Osteoblast (primary cell): Measurements from ENCODE around the gene KIZ.

DNA sequence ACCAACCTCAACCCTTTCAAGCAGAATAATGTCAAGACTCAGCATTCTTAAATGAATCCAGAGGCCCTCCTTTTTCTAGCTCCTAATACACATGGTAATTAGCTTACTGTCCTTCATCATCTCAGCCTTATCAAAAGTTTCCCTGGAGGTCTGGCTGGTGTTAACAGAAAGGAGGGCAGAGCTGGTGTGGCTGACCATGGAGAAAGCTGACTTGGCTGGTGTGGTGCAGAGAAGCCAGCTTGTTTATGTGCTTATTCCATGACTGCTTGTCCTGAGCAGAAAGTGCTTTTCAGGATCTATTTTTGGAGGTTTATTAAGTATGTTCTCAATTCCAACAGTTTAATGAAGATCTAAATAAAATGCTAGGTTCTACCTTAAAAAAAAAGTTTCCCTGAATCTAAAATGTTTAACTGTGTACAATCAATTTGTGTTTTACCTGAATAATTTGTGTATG, 50.5 kb downstream of the CFAP61 start:
- CAGE, long polyA plus RNA = no peak

DNA sequence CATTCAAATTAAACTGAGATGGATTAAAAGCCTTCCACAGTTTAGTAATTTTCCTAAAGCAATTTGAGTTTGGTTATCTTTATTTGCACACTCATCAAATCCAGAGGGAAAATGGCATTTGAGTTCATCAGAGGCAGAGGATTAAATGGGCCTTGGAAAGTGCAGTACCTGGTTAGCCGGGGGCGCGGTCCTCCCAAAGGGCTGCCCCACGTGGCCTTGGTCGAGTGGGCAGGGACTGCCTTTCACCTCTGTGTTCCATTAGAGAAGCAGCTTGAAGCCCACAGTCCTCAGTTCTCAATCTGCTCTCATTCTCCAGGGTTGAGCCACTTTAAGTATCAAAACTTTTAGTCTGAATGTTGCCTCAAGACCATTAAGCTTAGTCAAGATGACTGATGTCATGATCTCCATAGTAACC, 156.8 kb upstream of the INSM1 start:
- CAGE, long polyA plus RNA = no peak
- RRBS = no CpG with 5 or more reads among the region's 5 CpGs

DNA sequence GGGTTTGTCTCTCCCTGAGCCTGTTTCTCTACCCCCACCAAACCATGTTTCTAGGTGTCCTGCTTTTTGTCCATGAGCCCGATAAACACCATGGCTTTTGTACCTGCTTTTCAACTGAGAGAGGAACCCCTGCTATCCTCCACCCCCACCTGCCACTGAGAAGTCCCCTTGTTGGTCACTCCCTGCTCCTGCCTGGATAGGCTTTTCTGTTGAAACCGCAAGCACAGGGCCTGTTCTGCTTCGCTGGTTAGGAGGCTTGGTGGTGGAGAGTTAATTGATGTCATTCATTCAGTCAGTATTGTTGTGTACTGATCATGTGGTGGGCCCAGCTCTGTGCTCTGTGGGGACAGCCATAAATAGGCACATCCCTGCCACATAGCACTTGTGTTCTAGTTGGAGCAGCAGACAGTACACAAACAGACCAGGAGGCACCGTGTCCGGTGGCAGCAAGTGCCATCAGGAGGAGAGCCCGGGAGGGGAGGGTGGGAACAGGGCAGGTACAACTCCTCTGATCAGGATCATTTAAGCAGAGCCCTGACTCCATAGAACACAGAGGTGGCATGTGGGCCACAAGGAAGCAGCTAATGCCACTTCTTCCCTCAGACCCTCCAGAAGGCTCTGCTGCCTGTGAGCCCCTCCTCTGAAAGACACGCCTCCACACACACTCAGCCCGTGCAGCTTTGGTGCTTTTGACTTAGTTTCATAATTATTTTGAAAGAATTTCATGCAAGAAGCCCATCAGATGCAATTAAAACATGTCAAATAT, 155.2 kb upstream of the INSM1 start:
- CAGE, long polyA plus RNA = no peak
- RRBS = no CpG with 5 or more reads among the region's 8 CpGs

DNA sequence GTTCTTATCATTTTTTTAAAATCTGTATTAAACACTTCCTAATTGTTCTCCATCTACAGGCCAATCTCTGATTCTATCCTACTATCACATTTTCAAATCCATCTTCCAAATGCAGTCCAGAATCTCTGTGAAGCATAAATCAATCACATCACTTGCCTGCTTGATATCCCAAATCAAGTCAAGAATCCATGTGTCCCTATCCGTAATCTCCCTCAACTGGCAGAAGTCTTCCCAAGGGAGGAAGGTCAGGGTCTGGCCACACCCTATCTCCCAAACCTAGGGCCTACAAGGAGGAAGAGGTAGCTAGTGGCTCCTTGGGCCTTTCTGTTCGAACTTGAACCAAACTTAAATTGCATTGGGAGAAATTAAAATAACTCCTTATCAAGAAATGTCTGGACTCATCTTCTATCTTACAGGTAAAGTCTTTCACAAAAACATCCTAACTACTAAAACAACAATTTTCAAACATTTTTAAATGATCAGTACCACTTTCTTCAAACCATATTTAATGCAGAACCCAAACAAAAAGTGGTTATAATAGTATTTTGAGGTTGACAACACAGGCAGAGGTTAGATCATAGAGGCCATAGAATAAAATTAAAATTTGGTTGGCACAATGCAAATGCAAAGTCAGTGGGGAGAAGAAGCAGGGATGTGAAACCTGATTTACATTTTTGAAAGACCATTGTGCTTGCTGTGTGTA, 141.7 kb downstream of the RALGAPA2 start:
- CAGE, long polyA plus RNA = no peak
- RRBS = no CpG with 5 or more reads among the region's 2 CpGs

DNA sequence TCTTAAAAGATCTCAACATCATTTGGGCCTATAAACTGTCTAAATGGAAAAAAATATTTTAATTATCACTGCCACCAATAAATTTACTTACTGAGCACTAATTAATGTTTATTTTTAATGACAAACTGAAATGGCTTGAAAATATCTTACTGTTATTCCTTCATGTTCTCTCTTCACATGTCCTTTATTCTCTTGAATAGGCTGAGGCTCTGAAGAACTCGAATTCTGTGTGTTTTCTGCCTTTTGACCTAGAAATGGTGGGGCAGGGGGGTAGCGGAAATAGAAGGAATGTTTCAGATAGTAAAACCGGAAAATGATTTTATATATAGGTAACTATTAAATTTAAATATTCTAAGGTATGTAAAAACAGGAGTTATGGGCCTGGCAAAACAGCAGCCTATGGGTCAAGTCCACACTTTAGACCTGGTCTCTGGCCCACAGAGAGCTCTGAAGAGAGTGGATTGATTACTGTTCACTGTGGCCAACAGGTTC, 123.3 kb downstream of the RALGAPA2 start:
- CAGE, long polyA plus RNA = no peak
- RRBS = no CpG with 5 or more reads among the region's 3 CpGs

GRCh38 chr20:21125681-21126898, at the start of gene KIZ:
Gene KIZ (plus strand): TSS chr20:21126082.
- CAGE, long polyA plus RNA = start-site peak on the plus strand at chr20:21125998-21126083, 380 and 613 reads in 2 replicates
- RRBS = 2% methylated on average over 41 of the region's 86 CpGs

DNA sequence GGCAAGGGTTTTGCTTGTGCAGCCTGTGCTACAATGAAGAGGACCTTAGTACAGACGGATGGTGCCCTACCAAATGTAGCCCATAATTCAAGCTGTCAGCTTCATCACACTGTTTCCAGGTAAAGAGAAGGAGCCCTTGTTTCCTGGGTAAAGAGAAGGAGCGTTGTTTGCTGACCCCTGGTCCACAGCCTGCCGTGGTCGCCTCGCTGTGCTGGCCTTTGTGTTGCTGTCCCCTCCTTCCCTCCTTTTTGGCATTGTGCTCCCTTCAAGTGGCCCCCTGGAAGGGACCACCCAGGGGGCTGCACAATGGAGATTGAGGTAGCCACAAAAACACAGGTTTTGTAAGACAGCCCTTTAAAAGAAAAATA, 63.7 kb downstream of the KIZ start:
- CAGE, long polyA plus RNA = no peak
- RRBS = no CpG with 5 or more reads among the region's 5 CpGs

DNA sequence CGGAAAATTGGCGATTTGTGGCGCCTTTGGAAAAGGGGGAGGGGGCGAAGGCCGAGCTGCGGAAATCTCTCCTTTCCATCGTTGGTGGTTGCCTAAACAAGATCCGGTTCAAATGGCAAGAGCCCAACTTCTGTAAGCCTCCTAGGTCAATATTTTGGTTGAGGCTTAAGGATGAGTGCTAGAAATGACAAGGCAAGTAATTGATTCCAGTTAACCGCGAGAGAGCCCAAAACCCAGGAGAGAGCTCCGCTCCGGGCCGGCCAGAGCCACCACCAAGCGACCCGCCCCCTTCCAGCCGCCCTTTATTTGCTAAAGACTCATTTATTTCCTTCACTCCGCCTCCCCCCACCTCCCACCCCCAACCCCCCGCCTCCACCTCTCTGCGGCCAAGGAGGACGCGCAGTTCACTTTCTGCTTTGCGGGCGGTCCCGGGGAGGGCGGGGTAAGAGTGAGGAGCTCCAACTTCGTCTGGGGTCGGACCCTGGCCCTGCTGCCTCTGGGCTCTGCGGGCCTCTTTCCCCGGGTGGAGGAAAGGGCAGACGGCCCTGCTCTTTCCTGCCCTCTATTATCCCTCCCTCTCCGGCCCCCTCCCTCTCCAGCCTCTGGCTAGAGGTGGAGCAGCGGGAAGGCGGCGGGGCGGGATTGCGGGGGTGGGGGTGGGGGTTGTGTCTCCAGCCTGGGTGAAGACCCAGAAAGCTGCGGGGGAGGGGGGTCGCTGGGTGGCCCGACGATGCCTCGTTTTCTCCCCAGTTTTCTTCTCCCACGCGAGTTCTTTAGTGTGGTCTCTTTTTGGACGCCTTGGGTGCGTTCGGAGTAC, 965 bp upstream of the NKX2-2 start:
- CAGE, long polyA plus RNA = no peak
- RRBS = 4% methylated on average over 11 of the region's 46 CpGs

GRCh38 chr20:21557117-21557993, 43.5 kb upstream of the NKX2-2 start:
- CAGE, long polyA plus RNA = no peak
- RRBS = 84% methylated on average over 2 of the region's 22 CpGs

GRCh38 chr20:22465381-22466191, 118.8 kb downstream of the FOXA2 start:
- CAGE, long polyA plus RNA = no peak
- RRBS = no CpG with 5 or more reads among the region's 5 CpGs

GRCh38 chr20:22466277-22466633, 118.1 kb downstream of the FOXA2 start:
- CAGE, long polyA plus RNA = no peak
- RRBS = no CpG with 5 or more reads among the region's 2 CpGs

DNA sequence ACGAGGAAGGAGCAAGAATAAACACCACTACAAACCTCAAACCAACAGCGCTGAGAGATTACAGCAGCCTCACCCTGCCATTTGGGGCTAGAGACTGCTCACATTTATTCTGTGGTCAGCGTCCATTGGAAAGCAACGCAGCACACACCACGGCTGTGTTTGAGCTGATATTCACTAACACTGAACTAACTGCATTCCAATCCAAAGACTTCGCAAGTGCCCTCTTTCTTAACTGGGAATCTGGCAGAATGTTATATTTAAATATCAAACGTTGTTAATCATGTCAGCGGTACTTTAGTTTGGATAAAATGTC, 94.6 kb downstream of the FOXA2 start:
- CAGE, long polyA plus RNA = no peak
- RRBS = no CpG with 5 or more reads among the region's 8 CpGs

GRCh38 chr20:22513584-22513874, 70.8 kb downstream of the FOXA2 start:
- CAGE, long polyA plus RNA = no peak
- RRBS = no CpG with 5 or more reads among the region's 4 CpGs

- CAGE, long polyA plus RNA = no peak
- RRBS = 35% methylated on average over 14 of the region's 50 CpGs
Measured at GRCh38 chr20:22567778-22568709, 16.3 kb downstream of the FOXA2 start.

GRCh38 chr20:22795639-22796041, 211.3 kb upstream of the FOXA2 start:
- CAGE, long polyA plus RNA = no peak
- RRBS = no CpG with 5 or more reads among the region's 4 CpGs

- CAGE, long polyA plus RNA = no peak
- RRBS = no CpG with 5 or more reads among the region's 3 CpGs
Measured at GRCh38 chr20:22796143-22796391, 211.7 kb upstream of the FOXA2 start.

- CAGE, long polyA plus RNA = no peak
- RRBS = no CpG with 5 or more reads among the region's 13 CpGs
Measured at GRCh38 chr20:22861766-22862587, 173.1 kb upstream of the SSTR4 start.

- CAGE, long polyA plus RNA = no peak
- RRBS = under 1% methylated on average over 9 of the region's 35 CpGs
Measured at GRCh38 chr20:23050538-23051169, 1.2 kb upstream of the THBD start.

- CAGE, long polyA plus RNA = no peak
- RRBS = 91% methylated on average over 4 of the region's 33 CpGs
Measured at GRCh38 chr20:23084646-23085603, 1.2 kb downstream of the CD93 start.

GRCh38 chr20:23115582-23116111, 29.5 kb upstream of the CD93 start:
- CAGE, long polyA plus RNA = no peak
- RRBS = no CpG with 5 or more reads among the region's 4 CpGs